K562 (cell line): ENCODE measurements around a stretch of chr1.

- RAMPAGE, long total RNA, result no peak
- RRBS, result no CpG with 5 or more reads among the region's 11 CpGs
PRO-cap:
- standard, result no peak
- CoPRO, capped RNA only, 2 experiments, result no peak in any of the 2 experiments
- CoPRO, capped and uncapped RNA, 2 experiments, result no peak in any of the 2 experiments
- CoPRO, uncapped RNA only, 2 experiments, result no peak in any of the 2 experiments
CAGE:
- cytosol, long polyA plus RNA, result no peak
- long polyA plus RNA, result no peak
- nucleolus, long total RNA, result no peak
- nucleus, long polyA plus RNA, result no peak
Observed at GRCh38 chr1:240763244-240763645, 151.3 kb upstream of the GREM2 start.

- RAMPAGE, long total RNA, result no peak
- RRBS, result no CpG with 5 or more reads among the region's 5 CpGs
PRO-cap:
- standard, result no peak
- CoPRO, capped RNA only, 2 experiments, result no peak in any of the 2 experiments
- CoPRO, capped and uncapped RNA, 2 experiments, result no peak in any of the 2 experiments
- CoPRO, uncapped RNA only, 2 experiments, result no peak in any of the 2 experiments
CAGE:
- cytosol, long polyA plus RNA, result no peak
- long polyA plus RNA, result no peak
- nucleolus, long total RNA, result no peak
- nucleus, long polyA plus RNA, result no peak
Observed at GRCh38 chr1:241972585-241973198, 15.1 kb downstream of the BECN2 start.

DNA sequence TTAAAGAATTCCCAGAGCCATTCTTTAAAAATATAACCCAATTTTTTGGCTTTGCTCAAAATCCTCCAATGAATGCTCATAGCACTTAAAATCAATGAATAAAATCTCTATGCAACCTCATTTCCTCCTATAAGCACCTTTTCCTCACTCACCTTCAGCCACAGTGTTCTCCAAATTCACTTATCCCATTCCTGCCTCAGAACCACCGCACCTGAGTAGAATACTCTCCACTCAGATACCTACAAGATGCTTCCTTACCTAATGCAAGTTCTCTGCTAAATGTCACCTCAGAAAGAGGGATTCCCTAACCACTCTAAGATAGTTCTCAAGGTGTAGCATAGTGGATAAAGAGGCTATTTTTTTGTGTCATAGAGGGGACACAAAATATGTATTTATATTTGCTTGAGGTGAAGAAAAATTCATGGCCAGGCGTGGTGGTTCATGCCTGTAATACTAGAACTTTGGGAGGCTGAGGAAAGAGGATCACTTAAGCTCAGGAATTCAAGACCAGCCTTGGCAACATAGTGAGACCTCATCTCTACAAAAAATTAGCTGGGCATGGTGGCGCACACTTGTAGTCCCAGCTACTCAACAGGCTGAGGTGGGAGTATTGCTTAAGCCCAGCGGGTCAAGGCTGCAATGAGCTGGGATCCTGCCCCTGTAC lies 6.2 kb downstream of the CEP170 start:
- RAMPAGE, long total RNA, result no peak
- RRBS, result no CpG with 5 or more reads among the region's 4 CpGs
PRO-cap:
- standard, result no peak
- CoPRO, capped RNA only, 2 experiments, result no peak in any of the 2 experiments
- CoPRO, capped and uncapped RNA, 2 experiments, result no peak in any of the 2 experiments
- CoPRO, uncapped RNA only, 2 experiments, result no peak in any of the 2 experiments
CAGE:
- cytosol, long polyA plus RNA, result no peak
- long polyA plus RNA, result no peak
- nucleolus, long total RNA, result no peak
- nucleus, long polyA plus RNA, result no peak

DNA sequence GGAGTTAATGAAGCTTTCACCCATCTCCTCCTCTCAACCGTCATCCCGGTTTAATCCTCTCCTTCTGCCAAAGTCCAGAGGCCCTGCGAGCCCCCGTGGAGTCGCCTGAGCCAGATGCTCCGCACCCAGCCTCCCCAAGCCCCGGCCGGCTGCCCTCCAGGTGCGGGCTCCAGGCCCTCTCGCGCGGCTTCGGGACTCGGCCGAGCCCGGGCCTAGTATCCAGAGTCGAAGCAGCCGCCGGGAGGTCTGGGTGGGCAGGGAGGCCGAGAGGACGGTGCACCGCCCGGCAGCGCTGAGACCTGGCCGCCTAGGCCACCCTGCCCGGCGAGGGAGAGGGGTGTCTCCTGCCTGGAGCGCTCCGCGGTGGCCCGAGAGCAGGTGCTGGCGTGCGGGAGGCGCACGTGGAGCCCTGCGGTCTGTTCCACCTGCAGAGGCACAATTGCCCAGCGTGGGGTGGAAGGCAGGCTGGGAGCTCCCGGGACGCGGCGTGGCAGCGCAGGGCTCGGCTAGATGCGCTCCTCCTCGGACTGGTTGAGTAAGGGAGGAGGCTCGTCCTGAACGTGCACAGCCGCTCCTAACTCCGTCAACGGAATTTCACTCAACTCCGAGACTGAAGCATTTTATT lies 218.5 kb downstream of the SDCCAG8 start:
- RAMPAGE, long total RNA, result no peak
- RRBS, result 84% methylated on average over 17 of the region's 51 CpGs
PRO-cap:
- standard, result no peak
- CoPRO, capped RNA only, 2 experiments, result no peak in any of the 2 experiments
- CoPRO, capped and uncapped RNA, 2 experiments, result no peak in any of the 2 experiments
- CoPRO, uncapped RNA only, 2 experiments, result no peak in any of the 2 experiments
CAGE:
- cytosol, long polyA plus RNA, result no peak
- long polyA plus RNA, result no peak
- nucleolus, long total RNA, result no peak
- nucleus, long polyA plus RNA, result no peak

GRCh38 chr1:243483931-243484391 lies 228.1 kb downstream of the SDCCAG8 start:
- RAMPAGE, long total RNA, result no peak
- RRBS, result no CpG with 5 or more reads among the region's 17 CpGs
PRO-cap:
- standard, result no peak
- CoPRO, capped RNA only, 2 experiments, result no peak in any of the 2 experiments
- CoPRO, capped and uncapped RNA, 2 experiments, result no peak in any of the 2 experiments
- CoPRO, uncapped RNA only, 2 experiments, result no peak in any of the 2 experiments
CAGE:
- cytosol, long polyA plus RNA, result no peak
- long polyA plus RNA, result no peak
- nucleolus, long total RNA, result no peak
- nucleus, long polyA plus RNA, result no peak

DNA sequence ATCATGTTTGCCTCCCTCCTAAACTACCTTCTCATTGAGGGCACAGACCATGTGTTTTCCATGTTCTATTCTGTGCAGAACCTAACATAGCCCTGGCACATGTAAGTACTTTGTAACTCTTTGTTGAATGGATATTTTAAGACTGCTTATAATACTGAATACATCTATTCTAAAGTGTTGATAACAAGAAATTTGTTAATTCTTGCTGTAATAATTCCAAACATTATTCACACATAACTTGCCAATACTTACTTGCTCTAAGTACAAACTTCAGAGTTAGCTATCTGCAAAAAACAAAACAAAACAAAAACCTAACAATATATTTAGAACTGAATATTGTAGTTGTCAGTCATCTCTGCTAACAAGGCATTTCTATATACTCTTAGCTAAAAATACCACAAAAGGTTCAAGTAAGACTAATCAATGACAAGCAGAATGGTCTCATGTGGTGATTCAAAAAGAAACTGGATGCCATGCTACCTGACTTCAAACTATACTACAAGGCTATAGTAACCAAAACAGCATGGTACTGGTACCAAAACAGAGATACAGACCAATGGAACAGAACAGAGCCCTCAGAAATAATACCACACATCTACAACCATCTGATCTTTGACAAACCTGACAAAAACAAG lies 78.6 kb downstream of the AKT3 start:
- RAMPAGE, long total RNA, result no peak
PRO-cap:
- standard, result no peak
- CoPRO, capped RNA only, 2 experiments, result no peak in any of the 2 experiments
- CoPRO, capped and uncapped RNA, 2 experiments, result no peak in any of the 2 experiments
- CoPRO, uncapped RNA only, 2 experiments, result no peak in any of the 2 experiments
CAGE:
- cytosol, long polyA plus RNA, result no peak
- long polyA plus RNA, result no peak
- nucleolus, long total RNA, result no peak
- nucleus, long polyA plus RNA, result no peak

GRCh38 chr1:243843070-243843572 lies 6.9 kb downstream of the AKT3 start:
- RAMPAGE, long total RNA, result no peak
- RRBS, result no CpG with 5 or more reads among the region's 4 CpGs
PRO-cap:
- standard, result no peak
- CoPRO, capped RNA only, 2 experiments, result no peak in any of the 2 experiments
- CoPRO, capped and uncapped RNA, 2 experiments, result no peak in any of the 2 experiments
- CoPRO, uncapped RNA only, 2 experiments, result no peak in any of the 2 experiments
CAGE:
- cytosol, long polyA plus RNA, result no peak
- long polyA plus RNA, result no peak
- nucleolus, long total RNA, result no peak
- nucleus, long polyA plus RNA, result no peak

DNA sequence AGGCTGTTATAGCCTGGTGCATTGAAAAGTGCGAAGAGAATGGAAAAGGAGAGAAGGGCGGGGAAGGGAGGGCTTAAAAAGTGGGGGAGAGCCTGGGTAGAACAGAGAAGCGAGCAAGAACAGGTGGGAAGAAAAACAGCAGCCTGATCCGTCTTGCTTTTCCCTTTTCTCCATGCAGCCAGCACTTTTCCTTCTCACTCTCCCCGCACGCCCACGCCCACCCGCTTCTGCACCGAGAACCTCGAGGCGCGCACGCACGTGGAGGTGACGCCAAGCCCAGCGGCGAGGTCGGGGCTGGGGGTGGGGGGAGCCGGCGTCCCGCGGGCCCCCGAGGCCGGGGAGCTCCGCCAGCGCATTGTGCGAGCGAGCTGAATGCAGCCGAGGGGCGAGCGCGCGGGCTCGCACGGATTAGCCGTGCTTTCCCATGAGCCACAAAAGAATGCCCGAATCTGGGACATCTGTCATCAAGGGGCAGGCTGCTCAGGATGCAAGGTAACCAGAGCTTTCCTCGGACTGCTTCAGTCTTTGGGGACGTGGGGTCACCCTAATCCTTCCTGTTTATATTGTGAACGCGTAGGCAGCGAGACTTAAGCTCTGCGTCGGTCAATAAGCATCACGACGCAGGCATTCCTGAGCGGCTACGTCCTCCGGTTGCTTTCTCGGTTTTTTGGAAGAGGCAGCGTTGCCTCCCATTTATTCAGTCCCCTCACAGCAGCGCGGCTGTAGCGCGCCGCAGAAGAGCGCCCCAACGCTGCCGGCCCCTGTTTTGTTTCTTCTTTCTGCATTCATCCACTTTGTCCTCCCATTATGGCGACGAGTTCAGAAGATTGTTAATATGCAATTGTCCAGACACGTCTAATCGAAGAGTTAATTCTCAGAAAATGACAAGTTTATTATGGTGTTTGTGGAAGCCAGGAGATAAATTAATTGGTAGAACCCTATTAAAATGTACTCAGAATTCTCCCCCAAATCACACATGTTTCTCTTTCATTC lies 67.3 kb upstream of the AKT3 start:
- RAMPAGE, long total RNA, result no peak
- RRBS, result no CpG with 5 or more reads among the region's 63 CpGs
PRO-cap:
- standard, result no peak
- CoPRO, capped RNA only, 2 experiments, result no peak in any of the 2 experiments
- CoPRO, capped and uncapped RNA, 2 experiments, result no peak in any of the 2 experiments
- CoPRO, uncapped RNA only, 2 experiments, result no peak in any of the 2 experiments
CAGE:
- cytosol, long polyA plus RNA, result no peak
- long polyA plus RNA, result no peak
- nucleolus, long total RNA, result no peak
- nucleus, long polyA plus RNA, result no peak

DNA sequence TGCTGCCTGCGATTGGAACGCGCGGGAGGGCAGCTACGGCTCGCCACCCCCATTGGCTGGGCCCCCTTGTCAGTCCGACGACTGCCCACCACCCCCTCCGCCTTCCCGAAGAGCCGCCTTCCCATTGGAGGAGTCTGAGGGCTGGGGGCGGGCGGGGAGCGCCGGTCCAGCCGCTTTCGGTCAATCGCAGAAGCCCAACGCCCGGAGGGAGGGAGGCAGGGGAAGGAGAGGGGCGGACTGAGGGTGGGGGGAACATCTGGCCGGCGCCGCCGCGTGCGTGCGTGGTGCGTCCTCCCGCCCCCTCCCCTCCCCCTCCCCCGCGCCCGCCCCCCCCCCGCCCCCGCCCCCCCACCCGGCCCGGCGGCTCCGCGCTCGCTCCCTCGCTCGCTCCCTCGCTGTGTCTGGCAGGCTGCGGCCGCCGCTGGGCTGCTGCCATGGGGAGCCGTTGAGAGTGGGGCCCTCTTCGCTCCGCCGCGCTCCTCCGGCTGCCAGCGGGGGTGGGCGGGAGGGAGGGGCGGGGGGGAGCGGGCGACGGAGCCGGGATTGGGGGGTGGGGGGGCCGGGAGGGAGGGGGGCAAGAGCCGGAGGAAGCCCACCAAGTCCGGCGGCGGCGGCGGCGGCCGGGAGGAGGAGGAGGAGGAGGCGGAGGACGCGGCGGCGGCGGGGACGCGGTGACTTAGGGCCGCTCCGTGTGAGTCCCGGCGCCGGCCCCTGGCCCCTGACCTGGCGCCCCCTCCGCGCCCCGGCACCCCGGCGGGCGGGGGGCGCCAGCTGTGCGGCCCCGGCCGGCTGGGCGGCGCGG lies 2.6 kb upstream of the ZBTB18 start:
- RAMPAGE, long total RNA, result no peak
- RRBS, result 4% methylated on average over 30 of the region's 96 CpGs
PRO-cap:
- standard, result bidirectional peak, plus-strand start at position 189 of the sequence, minus-strand start outside the sequence; unidirectional peak, plus-strand start at position 398 of the sequence; bidirectional peak, plus-strand start outside the sequence, minus-strand start at position 720 of the sequence
- CoPRO, capped RNA only, 2 experiments, result peak in 2 of 2 experiments; most common plus-strand start position 183 of the sequence (in 2); most common minus-strand start position 431 of the sequence (in 1)
- CoPRO, capped and uncapped RNA, 2 experiments, result peak in 2 of 2 experiments; most common plus-strand start position 398 of the sequence (in 2)
- CoPRO, uncapped RNA only, 2 experiments, result peak in 2 of 2 experiments; most common plus-strand start position 186 of the sequence (in 1)
CAGE:
- cytosol, long polyA plus RNA, result no peak
- long polyA plus RNA, result no peak
- nucleolus, long total RNA, result no peak
- nucleus, long polyA plus RNA, result no peak

DNA sequence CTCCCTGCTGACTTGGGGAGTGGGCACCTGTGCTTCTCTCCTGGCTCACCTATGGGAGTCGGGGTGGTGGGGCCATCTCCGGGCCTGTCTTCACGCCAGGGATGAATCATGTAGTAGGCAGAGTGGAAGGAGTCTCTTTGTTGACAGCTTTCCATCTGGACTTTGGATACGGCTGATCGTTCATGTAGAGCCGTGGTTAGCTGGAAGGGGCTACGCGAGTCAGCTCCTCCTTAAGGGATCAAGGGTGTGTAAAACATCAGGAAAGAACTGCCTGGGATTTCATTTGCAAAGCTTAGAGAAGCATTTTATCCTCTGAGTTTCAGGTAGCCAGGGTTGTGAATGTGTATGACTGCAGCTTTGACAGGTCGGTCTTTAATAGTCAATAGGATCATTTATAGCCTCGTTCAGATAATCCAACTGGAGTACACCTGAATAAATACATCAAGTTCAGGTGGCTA lies 14.4 kb downstream of the ZBTB18 start:
- RAMPAGE, long total RNA, result no peak
- RRBS, result no CpG with 5 or more reads among the region's 10 CpGs
PRO-cap:
- standard, result no peak
- CoPRO, capped RNA only, 2 experiments, result no peak in any of the 2 experiments
- CoPRO, capped and uncapped RNA, 2 experiments, result no peak in any of the 2 experiments
- CoPRO, uncapped RNA only, 2 experiments, result no peak in any of the 2 experiments
CAGE:
- cytosol, long polyA plus RNA, result no peak
- long polyA plus RNA, result no peak
- nucleolus, long total RNA, result no peak
- nucleus, long polyA plus RNA, result no peak

DNA sequence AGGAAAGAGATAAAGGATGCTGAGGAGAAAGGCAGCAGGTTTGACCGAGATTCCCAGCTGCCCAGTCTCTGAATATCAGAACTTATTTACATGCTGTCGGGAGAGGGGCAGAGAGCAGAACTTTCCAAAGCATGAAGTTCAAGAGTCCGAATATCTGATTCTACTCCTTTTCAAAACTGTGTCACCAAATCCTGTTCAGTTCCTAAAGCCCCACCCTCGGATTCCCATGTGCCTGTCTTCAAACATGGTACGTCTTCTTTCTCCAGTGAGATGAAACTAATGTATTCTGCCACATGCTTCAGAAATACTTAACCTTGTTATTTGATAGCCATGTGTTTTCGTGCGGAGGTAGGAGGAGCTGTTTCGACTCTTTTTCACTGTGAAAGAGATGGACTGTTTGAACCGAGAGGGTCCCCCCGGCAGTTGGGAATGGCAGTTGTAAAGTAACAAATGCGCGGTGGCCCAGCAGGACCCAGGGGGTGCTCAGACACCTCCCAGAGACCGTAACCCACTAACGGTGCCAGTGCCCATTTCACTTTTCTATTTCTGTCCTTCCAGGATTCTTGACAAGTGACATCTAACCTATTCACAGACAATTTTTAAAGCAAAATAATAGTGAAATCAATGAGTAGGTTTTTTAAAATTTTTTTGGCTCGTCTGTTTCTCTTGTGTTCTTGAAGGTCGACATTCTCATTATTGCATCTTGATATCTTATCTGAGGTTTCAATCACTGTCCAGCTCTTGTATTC lies 67.2 kb downstream of the ZBTB18 start:
- RAMPAGE, long total RNA, result no peak
- RRBS, result no CpG with 5 or more reads among the region's 16 CpGs
PRO-cap:
- standard, result no peak
- CoPRO, capped RNA only, 2 experiments, result no peak in any of the 2 experiments
- CoPRO, capped and uncapped RNA, 2 experiments, result no peak in any of the 2 experiments
- CoPRO, uncapped RNA only, 2 experiments, result no peak in any of the 2 experiments
CAGE:
- cytosol, long polyA plus RNA, result no peak
- long polyA plus RNA, result no peak
- nucleolus, long total RNA, result no peak
- nucleus, long polyA plus RNA, result no peak

DNA sequence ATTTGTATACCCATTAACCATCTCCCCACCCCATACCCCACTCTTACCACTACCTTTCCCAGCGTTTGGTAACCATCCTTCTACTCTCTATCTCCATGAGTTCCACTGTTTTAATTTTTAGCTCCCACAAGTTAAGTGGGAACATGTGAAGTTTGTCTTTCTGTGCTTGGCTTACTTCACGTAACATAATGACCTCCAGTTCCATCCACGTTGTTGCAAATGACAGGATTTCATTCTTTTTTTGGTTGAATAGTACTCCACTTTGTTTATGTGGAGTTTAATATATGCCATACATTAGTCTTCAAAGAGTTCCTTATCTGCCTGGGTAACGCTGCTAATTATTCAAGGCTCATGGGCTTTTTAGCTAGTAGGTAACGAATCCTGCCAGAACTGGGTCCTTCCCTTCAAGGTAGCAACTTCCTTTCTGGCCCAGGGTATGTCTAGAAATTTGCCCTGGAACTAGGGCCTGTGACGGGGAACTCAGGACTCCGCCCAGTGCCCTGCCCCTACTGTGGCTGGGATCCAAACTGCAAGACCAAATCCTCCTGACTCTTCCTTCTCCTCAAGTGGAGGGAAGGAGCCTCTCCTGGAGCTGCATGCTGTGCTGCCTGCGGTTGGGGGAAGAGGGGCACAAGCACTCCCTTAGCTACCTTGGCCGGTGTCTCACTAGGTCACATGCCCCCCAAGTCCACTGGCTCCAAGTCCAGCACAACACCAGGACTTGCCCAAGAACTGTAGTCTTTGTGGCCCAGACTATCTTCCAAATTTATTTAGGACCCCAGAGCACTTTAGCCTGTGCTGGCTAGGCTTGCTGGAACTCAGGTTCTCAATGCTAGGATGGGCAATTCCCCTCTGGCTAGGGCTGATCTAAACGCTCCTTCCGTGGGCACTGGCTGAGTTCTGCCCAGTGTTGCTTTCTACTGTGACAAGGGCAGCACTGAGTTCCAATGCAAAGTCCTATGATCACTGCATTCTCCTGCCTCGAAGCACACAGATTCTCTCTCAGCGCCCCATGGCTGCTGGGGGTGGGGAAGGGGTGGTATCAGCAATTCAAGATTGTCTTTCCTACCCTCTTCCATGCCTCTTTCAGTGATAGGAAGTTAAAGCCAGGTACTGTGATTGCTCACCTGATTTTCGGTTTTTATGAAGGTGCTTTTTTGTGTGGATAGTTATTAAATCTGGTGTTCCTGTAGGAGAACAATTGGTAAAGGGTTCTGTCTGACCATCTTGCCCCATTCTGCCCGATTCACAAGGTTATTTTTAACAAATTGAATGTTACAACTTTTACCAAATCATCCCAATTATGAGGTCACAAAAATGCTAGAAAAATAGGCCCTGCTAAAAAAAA lies 12.2 kb downstream of the ADSS2 start:
- RAMPAGE, long total RNA, result no peak
- RRBS, result no CpG with 5 or more reads among the region's 15 CpGs
PRO-cap:
- standard, result no peak
- CoPRO, capped RNA only, 2 experiments, result no peak in any of the 2 experiments
- CoPRO, capped and uncapped RNA, 2 experiments, result no peak in any of the 2 experiments
- CoPRO, uncapped RNA only, 2 experiments, result peak in 1 of 2 experiments; most common minus-strand start position 264 of the sequence (in 1)
CAGE:
- cytosol, long polyA plus RNA, result no peak
- long polyA plus RNA, result no peak
- nucleolus, long total RNA, result no peak
- nucleus, long polyA plus RNA, result no peak

GRCh38 chr1:244652315-244652554 lies 691 bp upstream of the DESI2 start:
- RAMPAGE, long total RNA, result no peak
- RRBS, result no CpG with 5 or more reads among the region's 4 CpGs
PRO-cap:
- standard, result unidirectional peak, minus-strand start at chr1:244652513
- CoPRO, capped RNA only, 2 experiments, result no peak in any of the 2 experiments
- CoPRO, capped and uncapped RNA, 2 experiments, result peak in 1 of 2 experiments; most common minus-strand start chr1:244652513 (in 1)
- CoPRO, uncapped RNA only, 2 experiments, result no peak in any of the 2 experiments
CAGE:
- cytosol, long polyA plus RNA, result no peak
- long polyA plus RNA, result no peak
- nucleolus, long total RNA, result no peak
- nucleus, long polyA plus RNA, result no peak

DNA sequence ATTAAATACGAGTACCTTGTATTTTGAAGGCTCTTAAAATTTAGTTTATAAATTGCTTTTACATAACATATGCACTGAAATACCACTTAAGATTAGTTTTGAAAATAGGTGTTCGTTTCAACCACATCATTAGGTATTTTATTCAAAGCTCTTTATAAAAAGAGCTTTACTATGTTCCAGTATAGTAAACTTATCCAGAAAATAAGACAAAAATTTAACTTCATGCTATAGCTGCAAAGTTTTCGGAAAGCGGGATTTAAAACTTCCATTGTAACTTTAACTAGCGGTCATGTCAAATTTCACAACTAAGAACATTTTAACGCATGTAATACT lies 279 bp upstream of the EFCAB2 start:
- RAMPAGE, long total RNA, result no peak
- RRBS, result no CpG with 5 or more reads among the region's 6 CpGs
PRO-cap:
- standard, result no peak
- CoPRO, capped RNA only, 2 experiments, result no peak in any of the 2 experiments
- CoPRO, capped and uncapped RNA, 2 experiments, result no peak in any of the 2 experiments
- CoPRO, uncapped RNA only, 2 experiments, result no peak in any of the 2 experiments
CAGE:
- cytosol, long polyA plus RNA, result no peak
- long polyA plus RNA, result no peak
- nucleolus, long total RNA, result no peak
- nucleus, long polyA plus RNA, result no peak

DNA sequence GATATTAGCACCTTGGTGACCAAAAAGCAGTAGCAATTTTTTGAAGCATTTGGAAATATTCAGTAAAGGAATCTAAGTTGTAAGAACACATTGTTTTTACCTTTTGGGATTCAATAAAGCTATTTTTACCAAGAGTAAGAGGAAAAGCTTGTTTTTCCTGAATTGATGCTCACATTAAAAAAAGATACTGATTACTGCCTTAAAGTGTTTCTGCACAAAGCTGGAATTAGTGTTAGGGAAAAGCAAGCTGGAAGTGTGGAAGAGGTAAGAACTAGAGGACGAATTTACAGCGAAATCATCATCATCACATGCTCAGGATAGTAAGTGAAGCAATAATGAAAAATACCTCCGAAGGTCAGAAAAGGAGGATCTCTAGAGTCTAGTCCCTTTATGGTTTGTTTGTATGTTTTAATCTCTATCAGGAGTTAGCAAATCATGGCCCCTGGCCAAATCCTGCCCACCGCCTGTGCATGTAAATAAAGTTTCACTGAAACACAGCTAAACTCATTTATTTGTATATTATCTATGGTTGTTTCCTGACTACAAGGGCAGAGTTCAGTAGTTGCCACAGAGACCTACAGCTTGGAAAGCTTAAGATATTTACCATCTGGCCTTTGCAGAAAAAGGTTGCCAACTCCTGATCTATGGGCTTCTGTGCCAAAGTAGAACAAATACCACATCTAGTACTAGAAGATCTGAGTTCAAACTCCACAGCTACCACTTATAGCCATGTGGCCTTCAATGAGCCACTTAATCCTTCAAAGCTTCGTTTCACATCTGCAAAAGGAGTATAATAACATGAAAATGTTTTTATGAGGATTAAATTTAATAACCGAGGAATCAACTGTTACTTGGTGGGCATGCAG lies 91.2 kb downstream of the EFCAB2 start:
- RAMPAGE, long total RNA, result no peak
- RRBS, result no CpG with 5 or more reads among the region's 6 CpGs
PRO-cap:
- standard, result no peak
- CoPRO, capped RNA only, 2 experiments, result no peak in any of the 2 experiments
- CoPRO, capped and uncapped RNA, 2 experiments, result no peak in any of the 2 experiments
- CoPRO, uncapped RNA only, 2 experiments, result no peak in any of the 2 experiments
CAGE:
- cytosol, long polyA plus RNA, result no peak
- long polyA plus RNA, result no peak
- nucleolus, long total RNA, result no peak
- nucleus, long polyA plus RNA, result no peak

DNA sequence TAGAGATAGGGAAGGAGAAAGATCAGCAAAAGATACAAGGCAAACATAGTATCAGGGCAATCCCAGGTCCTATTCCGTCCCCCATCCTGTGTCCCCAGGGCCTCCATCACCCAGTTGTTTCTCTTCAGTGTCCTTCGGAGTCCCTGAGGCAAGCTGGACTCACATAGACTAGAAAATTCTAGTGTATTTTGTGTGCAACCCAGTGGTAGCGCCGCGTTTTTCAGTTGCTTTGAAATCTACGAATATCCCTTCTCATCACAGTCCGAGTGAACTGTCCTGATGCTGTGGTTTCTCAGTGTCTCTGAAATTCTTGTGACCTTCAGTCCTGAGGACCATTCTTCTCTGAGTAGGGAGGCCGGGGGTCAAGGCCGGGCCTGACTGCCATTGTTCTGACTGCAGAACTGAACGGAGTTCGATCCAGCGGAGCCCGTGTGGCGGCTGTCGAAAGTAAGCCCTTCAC lies 56.3 kb upstream of the KIF26B start:
- RAMPAGE, long total RNA, result no peak
- RRBS, result no CpG with 5 or more reads among the region's 15 CpGs
PRO-cap:
- standard, result no peak
- CoPRO, capped RNA only, 2 experiments, result no peak in any of the 2 experiments
- CoPRO, capped and uncapped RNA, 2 experiments, result no peak in any of the 2 experiments
- CoPRO, uncapped RNA only, 2 experiments, result no peak in any of the 2 experiments
CAGE:
- cytosol, long polyA plus RNA, result no peak
- long polyA plus RNA, result no peak
- nucleolus, long total RNA, result no peak
- nucleus, long polyA plus RNA, result no peak

GRCh38 chr1:245153137-245154146 lies 1.3 kb upstream of the KIF26B start:
- RAMPAGE, long total RNA, result no peak
- RRBS, result 10% methylated on average over 16 of the region's 79 CpGs
PRO-cap:
- standard, result no peak
- CoPRO, capped RNA only, 2 experiments, result no peak in any of the 2 experiments
- CoPRO, capped and uncapped RNA, 2 experiments, result no peak in any of the 2 experiments
- CoPRO, uncapped RNA only, 2 experiments, result no peak in any of the 2 experiments
CAGE:
- cytosol, long polyA plus RNA, result no peak
- long polyA plus RNA, result no peak
- nucleolus, long total RNA, result no peak
- nucleus, long polyA plus RNA, result no peak